ENCODE measurements around a stretch of chr2.

DNA sequence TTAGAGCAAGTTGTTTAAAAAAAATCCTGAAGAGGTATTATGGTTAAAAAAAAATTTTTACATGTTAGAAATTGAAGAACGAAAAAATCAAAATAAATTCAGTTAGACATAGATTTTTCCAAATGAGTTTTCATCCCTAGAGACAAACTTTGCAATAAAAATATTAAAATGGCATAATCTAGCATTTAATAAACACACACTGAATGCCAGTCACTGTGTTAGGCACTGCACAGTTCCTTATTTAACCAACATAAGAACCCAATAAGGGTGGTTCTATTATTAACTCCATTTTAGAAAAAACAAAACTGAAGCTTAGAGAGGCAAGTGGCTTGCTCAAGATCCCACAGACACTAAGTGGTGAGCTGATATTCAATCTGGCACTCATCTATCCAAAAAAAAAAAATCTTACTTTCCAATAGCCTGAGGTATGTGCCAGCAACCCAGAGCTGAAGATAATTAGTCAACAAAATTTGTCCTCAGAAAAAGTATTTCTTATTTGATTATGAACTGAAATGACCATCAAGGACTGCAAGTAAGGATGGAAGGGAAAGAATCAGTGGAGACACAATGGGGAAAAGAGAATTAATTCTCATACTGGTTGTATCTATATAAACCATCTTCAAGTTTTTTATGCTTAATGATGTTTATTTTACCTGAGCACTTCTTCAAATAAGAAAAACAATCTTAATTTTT lies 795 bp downstream of the CYTIP start:
- RRBS, 2 experiments, result no CpG with 5 or more reads among the region's 1 CpG

GRCh38 chr2:157464115-157464614 lies 20.3 kb upstream of the CYTIP start:
- RRBS, 2 experiments, result no CpG with 5 or more reads among the region's 5 CpGs

DNA sequence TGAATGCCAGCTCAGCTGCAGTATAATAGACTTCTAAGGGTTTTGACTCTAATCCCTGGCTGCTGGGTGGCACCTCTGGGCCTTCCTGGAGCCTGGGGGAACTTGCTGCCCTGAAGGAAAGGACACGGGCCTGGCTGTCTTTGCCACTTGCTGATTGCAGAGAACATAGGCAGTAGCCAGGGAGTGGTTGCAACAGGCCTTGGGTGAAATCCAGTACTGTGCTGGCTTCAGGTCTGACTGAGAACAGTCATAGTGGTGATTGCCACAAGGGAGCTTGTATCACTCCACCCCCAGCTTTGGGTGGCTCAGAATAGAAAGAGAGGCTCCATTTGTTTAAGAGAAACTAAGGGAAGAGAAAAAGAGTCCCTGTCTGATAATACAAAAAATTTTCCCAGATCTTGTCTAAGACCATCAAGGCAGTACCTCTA lies 36.8 kb upstream of the CYTIP start:
- RRBS, 2 experiments, result no CpG with 5 or more reads among the region's 1 CpG

DNA sequence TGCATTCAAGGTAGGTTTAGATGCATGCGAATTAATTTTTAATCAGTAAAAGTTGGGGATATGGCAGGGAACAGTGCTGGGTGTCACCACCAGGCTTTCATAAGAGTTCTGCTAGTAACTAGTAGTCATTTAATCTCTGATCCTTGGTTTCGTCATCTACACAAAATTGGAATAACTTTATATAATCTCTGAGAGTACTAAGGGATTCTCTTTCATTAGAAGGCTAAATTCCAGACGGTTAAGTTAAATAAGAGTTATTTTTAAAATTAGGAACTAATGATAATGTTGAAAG lies 85.5 kb upstream of the CYTIP start:
- RRBS, 2 experiments, result no CpG with 5 or more reads among the region's 3 CpGs

- RRBS, 2 experiments, result no CpG with 5 or more reads among the region's 13 CpGs
Observed at GRCh38 chr2:157874583-157875331, 1.4 kb downstream of the ACVR1 start.

DNA sequence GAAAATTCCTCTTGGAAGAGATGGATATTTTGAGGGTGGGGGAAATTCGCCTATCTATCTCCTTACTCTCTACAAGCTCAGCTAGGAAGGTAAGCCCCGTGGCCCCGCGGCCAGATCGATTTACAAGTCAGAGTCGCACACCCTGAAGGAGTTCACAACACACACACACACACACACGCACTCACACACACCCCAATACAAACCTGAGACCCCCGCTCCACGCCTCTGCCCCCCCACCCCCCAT lies 876 bp downstream of the ACVR1 start:
- RRBS, 2 experiments, result no CpG with 5 or more reads among the region's 9 CpGs

DNA sequence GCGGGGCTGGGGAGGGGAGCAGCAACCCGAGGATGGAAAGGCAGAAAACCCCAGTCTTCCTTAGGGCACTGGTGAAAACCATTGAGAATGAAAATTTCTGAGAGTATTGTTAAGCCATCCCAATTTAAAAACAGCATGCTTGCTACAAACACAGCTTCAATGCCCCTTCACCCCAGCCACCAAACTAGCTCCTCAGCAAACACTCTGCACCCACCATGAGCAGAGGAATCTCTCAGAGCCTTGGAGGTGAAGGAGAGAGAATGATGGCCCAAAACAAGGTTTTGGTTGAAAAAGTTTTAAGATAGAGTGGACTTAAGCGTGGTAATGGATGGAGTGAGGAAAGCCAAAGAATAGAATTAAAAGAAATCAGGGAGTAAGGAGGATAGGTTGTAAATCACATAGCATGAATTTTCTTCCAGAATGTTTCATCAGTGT lies 14.1 kb downstream of the PKP4 start:
- RRBS, 2 experiments, result no CpG with 5 or more reads among the region's 3 CpGs

DNA sequence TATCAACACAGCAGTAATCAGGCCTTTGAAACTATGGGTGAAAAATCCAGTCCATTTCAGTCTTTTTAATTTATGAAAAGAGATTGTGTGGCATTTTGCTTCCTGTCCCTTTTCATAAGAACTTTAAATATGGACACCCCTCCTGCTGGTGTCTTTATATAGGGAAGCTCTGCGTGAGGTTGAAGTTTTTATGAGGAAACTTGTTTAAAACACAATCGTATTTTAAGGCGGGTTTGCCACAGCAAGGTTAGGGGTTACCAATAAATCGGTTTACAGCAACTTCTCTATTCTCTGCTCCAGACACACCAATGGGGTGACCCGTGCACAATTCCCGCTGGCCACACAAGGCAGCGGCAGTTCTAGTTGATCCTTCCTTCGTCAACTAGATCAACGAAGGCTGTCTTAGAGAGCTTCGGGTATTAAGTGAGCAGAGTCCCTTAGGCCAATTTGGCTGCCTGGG lies 1.2 kb upstream of the TANC1 start:
- RRBS, 2 experiments, result no CpG with 5 or more reads among the region's 10 CpGs

GRCh38 chr2:158984510-158985223 lies 16.2 kb downstream of the TANC1 start:
- RRBS, 2 experiments, result no CpG with 5 or more reads among the region's 6 CpGs

DNA sequence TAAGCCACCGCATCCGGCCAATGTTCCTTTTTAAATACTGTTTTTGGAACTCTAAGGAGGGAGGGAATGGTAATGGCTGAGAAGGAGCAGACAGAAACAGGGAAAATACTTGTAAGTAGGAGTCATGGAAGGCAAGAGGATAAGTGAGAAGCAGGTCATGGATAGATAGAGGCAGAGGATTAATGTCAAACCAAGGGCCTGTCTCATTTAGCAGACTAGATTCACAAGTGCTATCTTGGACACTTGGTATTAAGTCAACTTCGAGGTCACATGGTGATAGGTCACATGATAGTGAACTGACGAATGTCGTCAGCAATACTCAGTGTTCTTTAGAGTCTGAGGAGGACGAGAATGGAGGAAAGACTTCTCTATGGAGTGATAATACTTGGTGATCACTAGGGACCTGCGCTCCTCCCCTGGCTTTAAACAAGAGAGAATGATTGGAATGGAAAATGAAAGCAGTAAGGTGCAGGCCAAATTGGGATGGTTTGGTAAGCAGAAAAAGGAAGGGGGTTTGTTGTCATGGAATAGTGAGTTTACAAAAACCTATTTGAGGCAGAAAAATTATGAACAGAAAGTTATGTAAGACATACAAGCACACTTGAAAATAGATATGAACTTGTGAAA lies 141.7 kb downstream of the WDSUB1 start:
- RRBS, 2 experiments, result no CpG with 5 or more reads among the region's 7 CpGs

DNA sequence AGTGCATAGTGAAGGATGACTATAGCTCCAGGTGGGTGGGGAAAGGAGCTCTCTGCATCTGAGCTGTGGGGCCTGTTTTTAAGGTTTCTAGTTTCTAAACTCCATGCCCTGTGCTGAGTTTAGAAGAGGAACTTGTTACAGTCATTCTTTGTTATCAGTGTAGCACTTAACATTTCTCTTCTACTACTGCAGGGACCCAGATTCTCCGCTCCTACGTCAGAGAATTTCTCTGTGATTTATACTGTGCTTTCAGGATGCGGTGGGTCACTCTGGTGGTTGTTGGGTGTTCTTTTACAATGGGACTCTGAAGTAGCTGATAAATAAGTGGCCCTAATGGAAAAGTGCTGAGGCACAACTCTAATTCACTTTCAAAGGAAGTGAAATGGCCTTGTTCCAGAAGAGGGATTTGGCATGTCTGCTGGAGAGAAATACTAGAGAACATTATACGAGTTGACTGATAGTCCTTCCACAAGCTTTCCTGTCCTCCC lies 122.0 kb downstream of the WDSUB1 start:
- RRBS, 2 experiments, result no CpG with 5 or more reads among the region's 4 CpGs

DNA sequence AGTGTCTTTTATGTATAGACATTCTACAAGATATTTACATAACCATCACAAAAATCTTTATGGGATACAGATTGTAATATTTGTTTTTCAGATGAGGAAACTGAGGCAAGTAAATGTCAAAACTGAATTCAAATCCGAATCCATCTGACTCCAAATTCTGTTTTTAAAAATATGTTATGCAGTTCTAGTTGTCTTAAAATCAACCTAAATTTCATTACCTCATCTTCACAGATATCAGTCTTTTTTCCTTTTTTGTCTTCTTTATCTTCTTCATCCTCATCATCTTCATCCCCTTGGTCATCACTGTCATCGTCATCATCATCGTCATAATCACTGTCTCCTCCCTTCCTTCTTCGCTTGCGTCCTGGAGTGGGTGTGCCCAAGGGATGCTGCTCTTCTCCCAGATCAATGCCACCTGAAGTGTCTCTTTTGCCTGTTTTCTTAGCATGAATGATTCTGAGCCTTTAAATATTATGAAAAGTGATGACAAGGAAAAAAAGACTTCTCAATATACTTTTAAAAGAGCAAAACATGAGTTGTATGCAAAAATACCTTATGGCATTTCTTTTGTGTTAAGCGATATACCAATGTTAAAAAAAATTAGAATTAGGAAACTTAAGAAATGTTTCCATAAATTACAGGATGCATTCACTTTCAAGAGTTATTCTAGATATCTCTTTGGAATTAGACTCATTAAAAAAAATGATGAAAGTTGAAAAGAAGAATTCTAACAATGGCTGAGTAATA lies 96.0 kb upstream of the WDSUB1 start:
- RRBS, 2 experiments, result no CpG with 5 or more reads among the region's 6 CpGs

- RRBS, 2 experiments, result no CpG with 5 or more reads among the region's 6 CpGs
Observed at GRCh38 chr2:159515999-159516776, 100.2 kb downstream of the BAZ2B start.

DNA sequence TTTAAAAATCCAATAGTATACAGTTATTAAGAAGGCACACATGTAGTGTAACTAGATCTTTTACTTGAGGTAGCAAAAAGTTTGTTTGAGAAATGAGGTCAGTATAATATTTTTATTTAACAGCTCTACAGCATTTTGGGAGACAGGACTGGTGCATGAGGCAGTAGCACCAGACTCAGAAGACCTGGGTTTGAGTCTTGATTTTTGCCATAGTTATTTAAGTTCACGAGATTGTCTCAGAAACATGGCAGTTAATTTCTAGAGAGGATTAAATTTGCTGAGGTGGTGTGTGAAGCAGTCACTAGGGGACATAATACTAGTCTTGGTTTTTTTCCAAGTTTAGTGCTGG lies 1.3 kb downstream of the MARCHF7 start:
- RRBS, 2 experiments, result no CpG with 5 or more reads among the region's 1 CpG

DNA sequence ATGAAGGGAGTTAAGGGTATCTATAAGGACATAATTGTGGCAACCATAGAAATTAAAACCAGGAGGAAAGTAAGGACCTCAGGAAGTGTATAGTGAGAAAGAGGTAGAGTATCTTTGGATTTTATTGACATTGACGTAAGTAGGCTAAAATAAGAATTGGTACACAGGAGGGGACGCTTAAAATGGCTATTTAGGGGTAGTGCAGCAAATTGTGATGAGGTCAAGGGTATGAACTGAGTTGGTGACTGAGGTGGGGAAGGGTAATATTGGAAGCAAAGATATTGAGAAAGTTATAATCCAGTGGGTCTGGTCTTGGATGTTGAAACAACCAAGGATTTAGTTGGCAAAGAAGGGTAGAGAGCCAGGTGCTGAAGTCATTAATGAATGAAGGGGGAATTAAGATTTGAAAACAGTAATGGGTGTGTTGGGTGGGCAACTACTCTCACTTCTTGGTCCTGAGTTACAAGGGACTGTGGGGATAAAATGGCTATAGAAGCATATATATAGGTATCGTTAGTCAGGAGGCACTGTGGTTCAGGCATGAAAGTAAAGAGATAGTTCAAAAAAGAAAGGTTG lies 42.8 kb downstream of the MARCHF7 start:
- RRBS, 2 experiments, result no CpG with 5 or more reads among the region's 3 CpGs

- RRBS, 2 experiments, result no CpG with 5 or more reads among the region's 11 CpGs
Observed at GRCh38 chr2:160221545-160222251, 21.6 kb upstream of the ITGB6 start.

GRCh38 chr2:160257111-160257599 lies 57.1 kb upstream of the ITGB6 start:
- RRBS, 2 experiments, result no CpG with 5 or more reads among the region's 6 CpGs

GRCh38 chr2:160270037-160271120 lies 70.3 kb upstream of the ITGB6 start:
- RRBS, 2 experiments, result 1 to 2% methylated on average over 9 to 12 of the region's 52 CpGs

DNA sequence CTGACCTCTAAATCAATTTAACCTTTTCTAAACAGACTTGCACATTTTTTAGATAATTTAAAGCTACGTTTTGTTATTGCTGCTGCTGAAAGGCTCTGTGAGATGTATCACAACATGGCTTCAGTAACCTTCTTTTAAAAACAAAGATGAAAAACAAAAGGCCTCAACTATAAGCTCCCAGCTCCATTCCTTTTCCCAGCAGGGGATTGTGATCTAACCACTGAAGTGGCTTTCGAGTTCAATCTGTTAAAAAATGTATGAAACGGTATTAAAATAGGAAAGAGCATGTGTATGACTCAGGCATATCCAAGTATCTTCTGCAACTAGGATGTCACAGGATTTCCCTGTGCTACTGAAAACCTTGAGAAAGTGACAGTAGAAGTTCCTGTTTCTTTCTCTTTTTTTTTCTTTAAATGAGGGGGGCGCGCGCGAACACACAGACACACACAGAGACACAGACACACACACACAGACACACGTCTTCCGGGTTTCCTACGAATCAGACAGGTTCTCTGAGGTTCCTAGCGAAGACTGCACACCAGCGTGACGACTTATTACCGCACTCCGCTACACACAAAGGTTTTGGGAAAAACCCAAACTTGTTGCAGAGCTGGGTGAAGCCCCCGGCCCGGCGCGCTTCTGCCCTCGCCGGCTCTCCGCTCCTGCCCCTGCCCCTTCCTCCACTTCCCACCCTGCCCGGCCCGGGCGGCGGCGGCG lies 86.9 kb downstream of the RBMS1 start:
- RRBS, 2 experiments, result under 1 to 4% methylated on average over 6 of the region's 28 CpGs

GRCh38 chr2:160491559-160492360 lies 1.8 kb downstream of the RBMS1 start:
- RRBS, 2 experiments, result no CpG with 5 or more reads among the region's 10 CpGs